ENCODE measurements around the gene TNNT1.

DNA sequence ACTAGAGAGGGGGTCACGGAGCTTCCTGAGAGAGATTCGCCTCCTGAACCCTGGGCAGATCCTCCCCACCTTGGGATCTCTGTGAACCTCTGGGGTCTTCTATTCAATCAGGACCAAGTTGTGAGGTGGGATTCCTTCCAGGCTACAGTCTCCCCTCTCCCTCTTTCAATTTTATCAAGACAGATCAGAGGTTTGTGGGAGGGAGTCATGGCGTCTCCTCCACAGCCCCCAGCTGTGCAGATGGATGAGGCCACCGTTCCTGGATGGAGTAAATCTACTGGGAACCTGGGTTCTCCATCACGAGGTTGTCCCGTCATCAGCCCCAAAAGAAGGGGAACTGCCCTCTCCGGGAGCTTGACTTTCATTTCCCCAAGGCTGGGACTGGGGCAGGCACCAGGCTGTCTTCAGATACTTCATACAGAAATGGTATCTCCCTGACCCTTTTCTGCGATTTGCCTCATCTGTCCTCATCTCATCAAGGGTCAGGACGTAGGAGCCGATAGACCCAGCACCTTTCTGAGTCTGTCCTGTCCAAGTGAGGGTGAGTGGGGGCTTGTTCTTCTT, 9.9 kb downstream of the LILRB2 start:
- PRO-cap = no peak

DNA sequence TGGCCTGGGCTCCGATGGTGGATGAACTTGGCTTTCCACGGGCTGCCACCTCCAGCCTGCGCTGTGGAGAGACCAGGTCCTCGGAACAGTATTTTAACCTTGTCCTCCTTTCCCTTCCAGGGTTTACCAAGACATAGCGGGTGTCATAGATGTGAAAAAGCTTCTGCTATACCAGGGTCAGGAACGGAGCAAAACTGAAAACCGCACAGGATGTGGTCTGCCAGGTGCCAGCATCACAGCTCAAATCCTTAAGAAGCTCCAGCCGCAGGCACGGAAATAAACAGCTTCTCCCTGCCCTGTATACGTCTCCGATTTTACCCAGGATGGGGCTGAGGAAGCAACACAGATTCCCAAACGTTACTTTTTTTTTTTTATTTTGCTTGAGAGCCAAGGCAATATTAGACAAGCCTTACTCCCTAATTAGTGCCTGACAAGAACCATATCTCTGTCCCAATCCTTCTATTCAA, 5.7 kb upstream of the LAIR1 start:
- PRO-cap = no peak

GRCh38 chr19:54374160-54374664, 9.5 kb upstream of the LAIR1 start:
- PRO-cap = no peak

GRCh38 chr19:54454212-54455200, 5.5 kb downstream of the LENG8 start:
- PRO-cap = no peak

GRCh38 chr19:54877028-54877921, 3.2 kb downstream of the FCAR start:
- PRO-cap = no peak

DNA sequence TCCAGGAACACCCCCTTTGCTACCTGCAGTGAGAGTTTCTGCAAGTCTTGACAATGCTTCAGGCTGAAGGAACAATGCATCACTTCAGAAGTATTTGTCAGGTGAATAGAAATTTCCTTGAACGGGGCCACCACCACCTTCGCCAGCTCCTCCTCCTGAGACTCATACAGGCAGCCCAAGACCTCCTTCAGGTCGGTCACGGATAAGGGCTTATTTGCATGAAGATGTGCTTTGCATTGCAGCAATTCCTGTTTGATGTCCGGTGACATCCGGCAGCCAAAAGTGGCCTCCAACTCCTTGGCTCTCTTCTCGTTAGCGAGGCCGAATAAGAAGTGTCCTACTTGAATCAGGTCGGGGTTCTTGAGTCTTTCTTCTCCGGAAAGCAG, 27.3 kb upstream of the NLRP2 start:
- PRO-cap = no peak

DNA sequence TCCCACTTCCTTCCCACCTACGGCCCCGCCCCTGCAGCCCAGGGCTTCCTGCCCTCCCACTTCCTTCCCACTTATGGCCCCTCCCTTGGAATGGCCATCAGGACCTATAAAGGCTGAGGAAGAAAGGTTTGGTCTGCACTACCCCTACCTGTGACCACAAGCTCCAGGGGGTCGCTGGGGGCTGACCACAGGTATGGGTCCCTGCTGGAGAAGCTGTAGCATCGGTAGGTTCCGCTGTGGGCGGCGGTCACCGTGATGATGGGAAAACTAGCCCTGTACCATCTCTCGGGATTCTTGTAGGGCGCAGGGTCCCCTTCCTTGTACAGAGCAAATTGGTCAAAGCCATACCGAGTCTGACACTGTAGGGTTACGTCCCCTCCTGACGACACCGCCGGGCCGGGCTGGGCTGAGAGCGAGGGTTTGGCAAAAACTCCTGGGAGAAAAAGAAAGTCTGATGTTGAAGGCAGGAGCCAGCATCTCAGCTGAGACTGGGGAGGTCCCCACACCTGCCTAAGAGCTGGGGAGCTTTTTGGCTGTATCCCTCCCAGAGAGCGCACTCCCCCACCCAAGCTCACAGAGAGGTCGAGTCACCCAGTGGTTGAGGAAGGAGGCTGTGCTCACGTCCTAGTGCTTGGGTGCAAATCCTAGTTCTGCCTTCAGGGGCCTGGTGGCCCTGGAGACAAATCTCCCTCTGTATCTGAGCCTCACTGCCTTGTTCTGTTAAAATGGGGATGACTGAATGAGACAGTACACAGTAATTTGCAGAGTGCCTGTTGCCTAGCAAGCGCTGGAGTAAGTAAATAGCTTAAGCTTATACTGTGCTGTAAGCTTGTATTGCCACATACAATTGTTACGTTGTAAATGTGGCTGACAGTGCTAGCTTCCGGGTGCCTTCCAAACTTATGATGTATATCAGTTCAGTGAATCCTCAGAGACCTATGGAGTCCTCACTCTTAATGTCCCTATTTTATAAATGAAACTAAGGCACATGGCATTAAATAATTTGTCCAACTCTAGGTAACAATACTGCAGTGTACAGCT, 10.3 kb downstream of the GP6 start:
- PRO-cap = no peak

GRCh38 chr19:55058674-55059490, 4.1 kb downstream of the RDH13 start:
- PRO-cap = no peak

DNA sequence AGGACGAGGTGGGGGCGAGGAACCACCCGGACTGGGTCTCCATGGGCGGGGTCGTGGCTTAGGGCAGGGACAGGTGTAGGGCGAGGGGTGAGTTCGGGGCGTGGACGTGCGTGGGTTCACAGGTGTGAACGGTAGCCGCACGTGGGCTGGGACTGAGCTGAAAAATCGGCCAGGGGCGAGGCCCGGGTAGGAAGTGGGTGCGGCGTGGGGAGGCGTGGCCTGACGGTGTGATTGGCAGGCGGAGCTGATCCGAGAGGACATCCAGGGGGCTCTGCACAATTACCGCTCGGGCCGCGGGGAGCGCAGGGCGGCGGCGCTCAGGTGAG, 4.8 kb downstream of the EPS8L1 start:
- PRO-cap = no peak

GRCh38 chr19:55083709-55084508, 8.2 kb downstream of the EPS8L1 start:
- PRO-cap = no peak

DNA sequence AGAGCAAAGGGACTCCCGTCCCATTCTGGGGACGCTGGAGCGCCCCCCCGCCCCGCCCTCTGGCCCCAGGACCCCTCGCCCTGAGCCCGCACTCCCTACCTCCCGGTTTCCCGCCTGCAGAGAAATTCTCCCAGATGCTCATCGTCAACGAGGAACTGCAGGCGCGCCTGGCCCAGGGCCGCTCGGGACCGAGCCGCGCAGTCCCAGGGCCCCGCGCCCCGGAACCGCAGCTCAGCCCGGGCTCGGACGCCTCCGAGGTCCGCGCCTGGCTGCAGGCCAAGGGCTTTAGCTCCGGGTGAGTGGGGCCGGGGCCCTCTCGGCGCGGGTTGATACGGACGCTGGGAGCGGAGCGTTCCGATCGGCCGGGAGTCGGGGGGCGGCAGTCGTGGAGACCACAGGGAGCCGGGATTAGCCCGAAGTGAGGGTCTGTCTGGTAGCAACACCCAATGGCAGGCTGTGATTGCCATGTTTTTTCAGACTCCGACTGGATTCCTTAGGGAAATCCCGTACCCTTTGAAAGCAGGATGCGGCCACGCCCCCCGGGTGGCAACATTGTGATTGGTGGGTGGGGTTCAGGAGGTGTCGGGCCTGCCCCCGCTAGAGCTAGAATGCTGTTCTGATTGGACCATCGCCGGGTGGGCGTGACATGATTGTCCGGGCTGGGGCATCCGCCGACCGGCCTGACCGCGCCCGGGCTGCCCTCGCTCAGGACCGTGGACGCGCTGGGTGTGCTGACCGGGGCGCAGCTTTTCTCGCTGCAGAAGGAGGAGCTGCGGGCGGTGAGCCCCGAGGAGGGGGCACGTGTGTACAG, 11.1 kb downstream of the EPS8L1 start:
- PRO-cap = no peak

DNA sequence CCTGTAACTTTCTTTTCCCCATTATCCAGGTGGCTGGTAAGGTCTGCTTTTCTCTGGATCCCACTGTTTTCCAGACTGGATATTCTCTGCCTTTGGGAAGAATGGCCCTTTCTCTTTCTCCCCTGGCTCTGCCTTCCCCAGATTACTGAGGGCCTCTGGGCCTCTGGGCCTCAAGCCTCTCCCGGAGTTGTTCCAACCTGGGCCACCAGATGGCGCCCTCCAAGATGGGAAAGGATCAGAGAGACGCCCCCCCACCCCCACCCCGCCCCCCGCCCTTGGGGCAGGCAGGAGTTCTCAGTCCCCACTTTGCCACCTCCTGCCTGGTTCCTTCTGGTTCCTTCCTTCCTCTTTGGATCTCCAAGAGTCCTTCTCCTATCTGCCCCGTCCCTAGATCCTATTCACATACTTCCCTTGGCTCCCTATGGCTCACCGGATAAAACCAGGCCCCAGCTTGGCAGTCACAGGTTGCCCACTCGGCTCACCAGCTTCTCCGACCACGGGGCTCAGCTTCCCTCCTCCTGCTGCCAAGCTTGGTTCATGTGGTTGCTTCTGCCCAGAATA, 13.0 kb downstream of the EPS8L1 start:
- PRO-cap = no peak

- PRO-cap = no peak
These were observed 20.3 kb downstream of the EPS8L1 start for GRCh38 chr19:55095902-55096452.

DNA sequence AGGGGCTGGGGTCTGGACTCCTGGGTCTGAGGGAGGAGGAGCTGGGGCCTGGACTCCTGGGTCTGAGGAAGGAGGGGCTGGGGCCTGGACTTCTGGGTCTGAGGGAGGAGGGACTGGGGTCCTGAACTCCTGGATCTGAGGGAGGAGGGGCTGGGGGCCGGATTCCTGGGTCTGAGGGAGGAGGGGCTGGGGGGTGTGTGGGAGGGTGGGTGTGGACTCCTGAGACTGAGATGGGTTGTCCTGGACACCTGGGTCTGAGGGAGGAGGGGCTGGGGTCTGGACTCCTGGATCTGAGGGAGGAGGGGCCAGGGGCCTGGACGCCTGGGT, 1.6 kb downstream of the TNNT1 start:
- PRO-cap = no peak

DNA sequence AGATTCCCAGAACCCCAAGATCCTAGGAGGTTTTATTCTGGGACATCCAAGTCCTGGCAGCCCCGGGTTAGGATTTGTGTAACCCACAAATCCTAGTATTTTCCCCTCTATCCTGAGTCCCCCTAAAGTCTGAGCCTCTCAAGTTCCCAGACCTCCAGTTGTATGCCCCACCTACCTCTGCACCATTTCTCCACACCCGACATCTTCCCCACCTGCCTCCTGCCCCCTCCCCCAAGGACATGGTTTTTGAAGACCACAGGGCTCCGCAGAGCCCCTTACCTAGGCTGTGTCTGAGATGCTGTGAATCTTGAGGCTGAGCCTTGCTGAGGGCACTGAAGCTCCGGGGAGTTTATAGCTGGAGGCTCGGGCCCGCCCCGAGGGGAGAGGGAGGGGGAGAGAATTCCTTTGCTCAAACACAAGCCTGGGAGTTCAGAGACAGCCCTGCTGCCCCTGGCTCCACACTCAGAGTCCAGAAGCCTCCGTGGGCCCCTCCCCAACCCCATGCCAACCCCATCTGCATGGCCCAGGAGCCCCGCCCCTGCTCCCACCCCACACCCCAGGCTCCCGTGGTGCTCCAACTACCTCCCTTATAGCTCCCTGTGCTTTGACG, at the start of gene TNNT1:
TNNT1 (minus strand) TSS at position 325 of the 610 bp plus-strand sequence.
- PRO-cap = no peak

- PRO-cap = no peak
These were observed 5.3 kb downstream of the SYT5 start for GRCh38 chr19:55174481-55175443.

DNA sequence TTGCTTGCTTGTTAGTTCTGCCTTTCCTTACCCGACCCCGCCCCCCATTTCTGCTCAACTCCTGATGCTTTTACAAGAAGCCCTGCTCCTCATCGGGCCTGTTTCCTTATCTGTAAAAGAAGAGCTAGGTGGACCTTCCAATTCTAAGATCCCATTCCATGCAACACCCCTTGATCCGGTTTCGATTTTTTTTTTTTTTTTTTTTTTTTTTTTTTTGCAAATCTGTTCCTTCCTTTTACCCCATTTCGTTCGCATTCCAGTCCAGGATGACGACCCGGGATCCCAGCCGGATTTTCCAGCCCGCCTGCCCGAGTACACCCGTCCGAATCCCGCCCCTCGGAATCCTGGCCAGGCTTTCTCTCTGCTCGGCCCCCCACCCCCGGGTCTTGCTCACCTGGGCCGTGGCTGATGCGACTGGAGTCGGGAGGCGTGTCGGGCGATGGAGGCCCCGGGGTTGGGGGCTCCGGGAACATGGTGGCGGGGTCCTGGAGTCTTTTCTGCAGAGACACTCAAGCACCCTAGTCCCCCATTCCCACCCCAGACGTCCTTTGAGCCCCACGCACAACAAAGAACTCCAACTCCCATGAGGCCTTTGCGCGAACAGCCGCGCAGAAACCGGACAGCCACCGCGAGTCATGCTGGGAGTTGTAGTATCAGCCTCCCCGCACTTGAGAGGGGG, 1.4 kb downstream of the SYT5 start:
- PRO-cap = no peak

DNA sequence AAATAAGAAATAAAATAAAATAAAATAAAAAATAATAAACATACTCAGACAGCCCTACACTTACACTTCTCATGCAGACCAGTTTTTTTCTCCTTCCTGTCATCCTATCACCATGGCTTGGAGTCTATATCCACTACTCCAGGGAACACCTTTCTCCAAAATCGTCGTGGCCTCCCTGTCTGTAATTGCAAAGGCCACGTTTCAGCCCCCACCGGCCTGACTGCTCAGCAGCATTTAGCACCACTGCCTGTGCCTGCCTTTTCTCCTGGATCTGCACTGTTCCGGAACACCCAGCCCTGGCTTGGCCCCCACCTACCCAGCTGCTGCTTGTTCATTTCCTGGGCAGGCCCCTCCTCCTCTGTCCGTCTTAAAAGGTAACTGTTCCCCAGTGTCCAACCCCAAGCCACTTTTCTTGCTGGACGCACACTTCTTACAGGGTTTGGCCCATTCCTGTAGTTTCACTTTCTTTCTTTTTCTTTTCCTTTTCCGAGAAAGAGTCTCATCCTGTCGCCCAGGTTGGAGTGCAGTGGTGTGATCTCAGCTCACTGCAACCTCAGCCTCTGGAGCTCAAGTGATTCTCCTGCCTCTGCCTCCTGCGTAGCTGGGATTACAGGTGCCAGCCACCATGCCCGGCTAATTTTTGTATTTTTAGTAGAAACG, 8.6 kb upstream of the SYT5 start:
- PRO-cap = bidirectional peak, plus-strand start at position 401 of the sequence, minus-strand start at position 273 of the sequence

GRCh38 chr19:55242014-55242782, 13.6 kb upstream of the TMEM86B start:
- PRO-cap = no peak

- PRO-cap = no peak
These were observed 5.5 kb downstream of the TMEM150B start for GRCh38 chr19:55319601-55320132.

Measured in Metastatic Pancreatic Carcinoma in the Ovary (tissue), 1 donor.